Occipital lobe (tissue), 2 donors: ENCODE data around the genes AMELY, RBMY1A1 and BPY2.

DNA sequence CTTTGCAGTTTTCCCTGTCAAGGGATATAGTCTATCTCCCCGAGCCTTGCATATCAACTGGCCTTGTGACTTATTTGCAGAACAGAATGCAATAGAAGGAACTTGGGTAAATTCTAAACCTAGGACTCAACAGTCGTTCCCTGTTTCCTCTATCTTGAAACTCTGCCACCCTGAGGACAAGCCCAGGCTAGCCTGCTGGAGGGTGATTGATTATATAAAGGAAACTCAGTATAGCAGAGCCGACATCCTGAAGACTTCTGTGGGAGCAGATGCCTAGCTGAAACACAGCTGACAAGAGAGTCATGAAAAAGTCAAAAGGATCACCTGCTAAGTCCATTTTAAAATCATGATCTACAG, 197.1 kb downstream of the TGIF2LY start:
- RAMPAGE, long total RNA: no peak

GRCh38 chrY:6911435-6911913, at the start of gene AMELY:
Gene AMELY (minus strand): TSS chrY:6911752.
- RAMPAGE, long total RNA: no peak

DNA sequence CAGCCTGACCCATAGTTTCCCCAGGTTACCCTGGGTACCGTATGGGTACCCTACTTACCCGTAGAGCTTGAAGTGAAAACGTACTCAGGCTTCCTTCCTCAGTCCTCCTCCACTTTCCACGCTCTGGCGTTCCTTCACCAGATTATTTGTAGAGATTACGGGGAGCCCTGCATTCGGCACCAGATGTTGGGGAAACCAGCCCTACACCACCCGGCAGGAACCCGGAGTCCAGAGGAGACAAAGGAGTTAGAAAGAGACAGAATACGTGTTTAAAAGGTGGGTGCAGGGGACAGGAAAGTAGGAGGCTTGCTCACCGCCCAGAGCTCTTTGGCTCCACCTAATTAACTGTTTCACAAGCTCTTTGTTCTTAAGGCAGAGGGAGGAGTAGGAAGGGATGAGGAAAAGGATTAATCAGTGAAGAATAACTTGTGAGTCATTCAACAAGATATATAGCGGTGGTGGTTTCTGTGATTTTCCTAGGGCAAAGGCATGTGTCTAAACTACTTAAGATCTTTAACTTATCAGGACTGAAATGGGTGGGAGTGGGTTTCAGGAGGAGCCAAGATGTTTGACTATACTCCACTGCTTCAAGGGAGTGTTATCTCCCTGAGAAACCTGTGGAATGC, 1211.2 kb upstream of the TSPY4 start:
- RAMPAGE, long total RNA: no peak

DNA sequence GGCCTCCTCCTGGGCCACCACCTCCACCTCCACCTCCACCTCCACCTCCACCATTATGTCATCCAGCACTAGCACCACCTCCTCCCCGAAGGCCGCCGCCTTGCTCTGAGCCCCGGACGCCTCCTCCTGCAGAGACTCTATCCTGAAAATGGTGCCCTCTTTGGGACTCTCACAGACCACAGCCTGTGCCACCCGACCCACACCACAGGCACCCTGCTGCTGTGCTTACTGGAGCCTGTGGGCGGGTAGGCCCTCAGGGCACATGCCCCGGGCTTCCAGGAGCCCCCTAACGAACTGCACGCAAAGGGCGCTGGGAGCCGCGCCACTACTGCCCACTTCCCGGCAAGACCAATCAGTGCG, 541.2 kb downstream of the TSPY10 start:
- RAMPAGE, long total RNA: no peak

- RAMPAGE, long total RNA: no peak
Measured at GRCh38 chrY:10198273-10198946, 670.7 kb downstream of the TSPY10 start.

- RAMPAGE, long total RNA: no peak
Measured at GRCh38 chrY:14201376-14201893, 145.4 kb downstream of the VCY1B start.

- RAMPAGE, long total RNA: no peak
Measured at GRCh38 chrY:14522217-14522989, 1.9 kb upstream of the NLGN4Y start.

GRCh38 chrY:15424680-15425434, 900.5 kb downstream of the NLGN4Y start:
- RAMPAGE, long total RNA: no peak

DNA sequence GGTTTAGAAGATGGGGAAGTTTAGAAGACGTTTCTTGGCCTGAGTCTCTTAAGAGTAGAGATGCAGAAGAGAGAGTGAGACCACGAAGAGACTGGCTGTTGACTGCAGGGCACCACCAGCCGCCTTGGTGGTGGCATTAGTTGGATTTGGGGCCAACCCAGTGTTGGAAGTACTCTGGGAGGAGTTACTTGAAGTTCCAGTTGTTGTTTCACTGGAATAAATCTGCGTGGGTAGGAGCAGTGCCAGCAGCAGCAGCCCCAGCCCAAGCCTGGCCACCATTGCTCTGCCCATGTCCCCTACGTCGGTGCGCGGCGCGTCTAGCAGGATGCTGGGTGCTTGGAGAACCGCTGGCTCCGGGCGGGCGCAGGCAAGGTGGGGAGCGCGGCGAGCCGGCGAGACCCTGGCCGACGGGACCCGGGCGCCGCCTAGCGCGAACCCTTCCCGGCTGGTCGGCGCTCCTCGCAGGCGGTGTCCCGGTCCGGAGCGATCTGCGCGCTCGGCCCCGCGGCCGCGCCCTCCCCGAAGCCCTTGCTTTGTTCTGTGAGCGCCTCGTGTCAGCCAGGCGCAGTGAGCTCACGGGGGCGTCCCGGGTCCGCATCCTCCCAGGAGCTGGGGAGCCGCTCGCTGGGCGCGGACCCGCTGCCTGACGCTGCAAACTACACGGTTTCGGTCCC, 219.0 kb upstream of the HSFY2 start:
- RAMPAGE, long total RNA: no peak

- RAMPAGE, long total RNA: no peak
Measured at GRCh38 chrY:19688777-19689074, 55.8 kb downstream of the KDM5D start.

- RAMPAGE, long total RNA: no peak
Measured at GRCh38 chrY:21534672-21535122, at the start of gene RBMY1A1. Gene RBMY1A1 (plus strand): TSS chrY:21534879.

- RAMPAGE, long total RNA: no peak
Measured at GRCh38 chrY:22984061-22984489, at the start of gene BPY2. Gene BPY2 (plus strand): TSS chrY:22984263.